ENCODE data around the gene RASGEF1B.

DNA sequence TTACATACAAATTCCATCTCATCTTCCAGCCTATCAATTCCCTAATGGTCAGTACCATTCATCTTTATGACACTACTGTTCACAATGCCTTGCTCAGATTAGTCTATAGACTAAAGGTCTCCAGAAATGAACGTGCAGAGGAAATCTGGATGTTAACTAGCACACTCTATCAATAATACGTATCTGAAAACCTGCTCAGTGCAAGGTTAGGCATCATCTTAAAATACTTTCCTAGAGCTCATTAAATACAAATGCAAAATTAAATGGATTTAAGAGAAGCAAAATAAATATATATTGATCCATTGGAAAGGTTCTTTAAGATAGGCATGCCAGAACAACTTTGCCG, 3.7 kb downstream of the PAQR3 start:
- PRO-cap, result no peak
- RAMPAGE, long total RNA, 2 experiments, result no peak in any of the 2 experiments

DNA sequence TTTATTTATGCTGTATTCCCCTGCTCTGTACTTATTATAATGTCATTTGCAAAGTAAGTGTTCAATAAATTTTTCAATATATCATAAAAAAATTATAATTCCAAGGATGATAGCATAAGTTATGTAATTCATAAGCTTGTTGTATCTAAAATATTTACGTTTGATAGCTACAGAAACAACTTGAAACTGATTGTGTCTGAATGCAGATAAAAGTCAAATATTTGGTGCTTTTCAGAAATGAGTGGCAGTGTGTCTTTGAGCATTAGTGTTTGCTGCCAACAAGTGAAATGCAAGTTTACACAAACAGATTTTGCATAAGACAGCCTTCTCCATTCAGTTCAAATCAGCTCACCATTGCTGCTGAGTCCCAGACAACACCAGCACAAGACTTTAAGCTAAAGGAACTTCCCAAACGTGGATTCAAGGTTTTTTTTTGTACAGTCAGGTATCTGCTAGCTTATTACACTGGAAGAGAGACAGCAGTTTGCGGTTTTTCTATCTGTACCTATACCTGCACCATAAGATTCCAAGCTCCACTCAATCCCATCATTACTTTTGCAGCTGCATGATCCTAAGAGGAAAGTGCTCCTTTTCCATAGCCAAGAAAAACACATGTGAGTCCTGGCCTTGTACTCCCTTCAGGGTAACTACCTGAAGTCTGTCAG, 15.1 kb downstream of the ANTXR2 start:
- PRO-cap, result no peak
- RAMPAGE, long total RNA, 2 experiments, result no peak in any of the 2 experiments

- PRO-cap, result no peak
- RAMPAGE, long total RNA, 2 experiments, result no peak in any of the 2 experiments
These were observed 25.2 kb upstream of the PRDM8 start for GRCh38 chr4:80172030-80172506.

DNA sequence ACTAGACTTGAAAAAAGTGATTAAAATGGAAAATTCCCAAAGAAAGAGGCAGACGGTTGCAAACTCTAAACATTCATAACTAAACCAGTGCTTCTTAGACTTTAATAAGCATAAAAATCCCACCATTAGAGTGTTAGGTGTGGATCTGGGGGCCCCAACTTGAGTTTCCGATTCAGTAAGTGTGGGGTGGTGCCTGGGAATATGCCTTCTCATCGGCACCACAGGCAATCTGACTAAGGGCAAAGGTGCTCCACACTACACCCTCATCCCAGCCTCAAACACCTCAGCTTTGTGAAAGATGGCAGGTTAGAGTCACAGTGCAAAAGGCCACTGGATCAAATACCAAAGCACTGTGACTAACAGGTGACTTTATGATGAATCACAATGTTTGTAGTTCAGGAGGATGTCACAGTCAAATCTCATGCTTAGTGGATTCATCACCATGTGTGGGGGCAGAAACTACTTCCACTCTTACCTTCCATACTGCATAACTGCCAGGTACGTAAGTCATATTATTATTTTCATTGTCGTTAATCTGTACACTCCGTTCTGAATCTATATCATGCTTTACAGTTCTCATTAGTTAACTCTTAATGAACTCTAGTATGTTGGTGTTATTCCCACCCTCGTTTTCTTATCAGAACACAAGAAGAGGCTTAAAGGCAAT, 50.4 kb downstream of the PRKG2 start:
- PRO-cap, result no peak
- RAMPAGE, long total RNA, 2 experiments, result no peak in any of the 2 experiments

DNA sequence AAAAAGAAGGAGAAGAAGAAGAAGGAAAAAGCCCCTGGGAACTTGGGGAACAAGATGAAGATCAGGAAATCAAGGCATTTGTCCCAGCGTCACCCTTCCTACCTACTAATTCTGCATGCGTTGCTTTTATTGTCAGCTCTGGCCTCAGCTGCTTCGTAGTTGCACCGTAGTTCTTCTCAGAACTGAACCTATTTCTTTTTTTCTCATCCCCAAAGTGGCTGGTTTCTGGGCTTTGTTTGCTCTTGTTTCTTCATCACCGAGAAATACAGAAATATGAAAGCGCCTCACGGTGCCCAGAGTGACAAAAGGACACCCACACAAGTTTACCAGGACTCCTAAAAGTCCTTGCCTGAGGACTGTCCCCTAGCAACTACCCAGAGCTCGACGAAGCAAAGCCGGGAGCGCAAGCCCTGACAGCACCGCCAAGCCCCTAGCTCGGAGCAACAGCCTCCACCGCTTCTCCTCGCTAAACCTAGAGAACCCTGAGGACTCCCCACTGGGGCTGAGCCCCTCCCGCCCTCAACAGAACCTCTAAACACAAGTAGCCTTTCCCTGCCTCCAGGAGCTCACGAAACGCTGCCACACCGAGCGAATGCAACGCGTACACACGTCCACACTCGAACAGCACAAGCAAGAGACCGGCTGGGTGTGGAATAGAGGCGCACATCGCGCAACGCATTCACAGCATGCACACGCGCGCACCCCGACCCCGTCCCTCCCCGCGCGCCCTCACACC, 688 bp downstream of the PRKG2 start:
- PRO-cap, result bidirectional peak, plus-strand start at position 377 of the sequence, minus-strand start at position 80 of the sequence; bidirectional peak, plus-strand start at position 608 of the sequence, minus-strand start at position 609 of the sequence
- RAMPAGE, long total RNA, 2 experiments, result no peak in any of the 2 experiments

DNA sequence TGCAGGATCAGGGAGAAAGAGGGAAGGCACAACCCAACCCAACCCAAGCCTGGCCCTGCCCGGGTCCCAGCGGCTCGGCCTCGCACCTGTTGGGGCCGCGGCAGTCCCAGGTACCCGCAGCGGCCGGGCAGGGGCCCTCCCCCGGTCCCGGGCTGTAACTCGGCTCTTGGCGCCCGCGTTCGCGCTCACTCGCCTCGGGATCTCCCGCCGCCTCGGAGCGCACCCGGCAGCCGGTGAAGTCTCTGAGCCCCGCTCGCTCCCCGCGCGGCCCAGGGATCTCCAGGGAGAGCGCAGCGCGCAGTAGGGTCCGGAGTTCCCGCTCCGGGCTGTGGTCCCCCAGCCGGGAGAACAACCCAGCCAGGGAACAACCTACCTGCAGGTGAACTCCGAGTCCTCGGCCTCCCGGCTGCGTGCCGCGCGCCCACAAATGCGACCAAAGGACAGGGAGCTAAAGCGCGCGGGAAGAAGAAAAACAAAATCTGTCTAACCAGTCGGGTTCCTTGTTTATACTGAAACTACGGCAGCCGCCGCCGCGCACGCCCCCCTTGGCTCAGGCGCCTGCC, at the start of gene RASGEF1B:
RASGEF1B (minus strand) TSS at position 511 of the 563 bp plus-strand sequence.
- PRO-cap, result unidirectional peak, minus-strand start at position 244 of the sequence; bidirectional peak, plus-strand start outside the sequence, minus-strand start at position 442 of the sequence
- RAMPAGE, long total RNA, 2 experiments, result start-site peak on the minus strand in 2 of 2 experiments, centred at positions 458 to 464 of the sequence, 445 to 948 reads per replicate

DNA sequence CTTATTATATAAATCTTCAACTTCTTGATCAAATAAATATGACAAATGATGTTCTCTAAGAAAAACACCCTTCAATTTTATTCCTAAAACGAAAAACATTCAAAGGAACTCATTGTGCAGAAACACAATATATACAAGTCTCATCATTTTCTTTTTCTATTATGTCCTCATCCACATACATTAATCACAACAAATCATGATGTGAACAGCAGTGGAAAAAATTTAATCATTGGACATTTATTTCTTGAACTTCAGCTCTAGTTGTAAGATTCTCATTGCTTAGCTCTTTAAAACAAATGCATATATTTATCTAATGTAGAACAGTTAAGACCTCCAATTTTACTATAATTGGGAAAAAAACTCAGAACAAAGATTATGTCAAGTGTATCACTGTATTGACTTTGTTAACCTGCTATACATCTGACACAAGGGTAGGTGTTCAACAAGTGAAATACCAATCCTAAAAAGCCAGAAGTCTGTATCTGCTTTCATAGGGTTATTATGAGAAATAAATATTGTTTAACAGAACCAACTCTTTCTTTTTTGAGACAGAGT, 4.8 kb upstream of the THAP9 start:
- PRO-cap, result no peak
- RAMPAGE, long total RNA, 2 experiments, result no peak in any of the 2 experiments

- PRO-cap, result no peak
- RAMPAGE, long total RNA, 2 experiments, result no peak in any of the 2 experiments
These were observed 558 bp upstream of the THAP9 start for GRCh38 chr4:82900022-82900332.

- PRO-cap, result bidirectional peak, plus-strand start at chr4:83012427, minus-strand start at chr4:83012384
- RAMPAGE, long total RNA, 2 experiments, result no peak in any of the 2 experiments
These were observed 1.4 kb upstream of the LIN54 start for GRCh38 chr4:83011832-83012593.

- PRO-cap, result no peak
- RAMPAGE, long total RNA, 2 experiments, result no peak in any of the 2 experiments
These were observed 16.3 kb downstream of the COPS4 start for GRCh38 chr4:83051236-83051778.

DNA sequence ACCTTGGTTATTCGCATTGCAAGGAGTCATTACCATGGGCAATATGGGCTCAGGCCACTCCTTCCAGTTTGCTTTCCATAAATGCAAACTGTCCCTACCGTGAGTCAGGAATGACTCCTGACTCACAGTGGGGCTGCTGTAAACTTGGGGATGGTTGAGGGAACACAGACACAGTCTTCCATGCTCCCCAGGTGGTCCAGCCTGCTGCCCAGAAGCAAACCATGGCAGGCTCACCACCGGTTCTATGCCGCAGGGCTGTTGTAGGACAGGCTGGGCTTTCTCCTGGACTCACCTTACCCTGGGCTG, 36.1 kb downstream of the COQ2 start:
- PRO-cap, result no peak
- RAMPAGE, long total RNA, 2 experiments, result no peak in any of the 2 experiments

DNA sequence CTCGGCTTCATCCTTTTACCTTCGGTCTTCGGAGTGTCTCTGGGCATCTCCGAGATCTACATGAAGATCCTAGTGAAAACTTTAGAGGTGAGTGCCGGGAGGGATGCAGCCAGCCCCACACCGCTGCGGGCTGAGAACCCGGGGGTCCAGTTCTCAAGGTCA, 650 bp downstream of the GPAT3 start:
- PRO-cap, result no peak
- RAMPAGE, long total RNA, 2 experiments, result no peak in any of the 2 experiments

DNA sequence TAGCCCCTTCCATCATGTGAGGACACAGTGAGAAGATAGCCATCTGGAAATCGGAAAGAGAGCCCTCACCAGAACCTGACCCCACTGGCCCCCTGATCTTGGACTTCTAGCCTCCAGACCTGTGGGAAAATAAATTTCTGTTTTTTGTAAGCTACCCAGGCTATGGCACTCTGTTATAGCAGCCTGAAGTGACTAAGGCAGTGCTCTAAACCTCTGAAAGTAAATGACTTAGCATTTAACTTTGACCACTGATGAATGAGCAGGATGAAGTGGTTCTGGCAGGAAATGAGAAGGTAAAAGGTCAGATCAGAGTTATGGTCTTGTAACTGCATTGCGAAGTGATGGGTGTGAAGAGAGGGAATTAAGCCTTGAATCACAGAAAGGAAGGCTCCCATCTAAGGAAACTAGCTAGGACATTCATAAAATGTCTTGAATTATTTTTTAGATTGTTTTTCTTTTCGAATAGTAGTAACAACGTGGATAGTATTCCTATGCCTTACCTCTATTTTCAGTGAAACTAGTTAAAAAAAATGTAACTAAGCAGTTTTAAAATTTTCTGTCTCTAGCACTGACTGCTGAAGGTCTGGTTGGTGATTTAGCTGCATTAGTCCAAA, 17.1 kb downstream of the GPAT3 start:
- PRO-cap, result no peak
- RAMPAGE, long total RNA, 2 experiments, result no peak in any of the 2 experiments

DNA sequence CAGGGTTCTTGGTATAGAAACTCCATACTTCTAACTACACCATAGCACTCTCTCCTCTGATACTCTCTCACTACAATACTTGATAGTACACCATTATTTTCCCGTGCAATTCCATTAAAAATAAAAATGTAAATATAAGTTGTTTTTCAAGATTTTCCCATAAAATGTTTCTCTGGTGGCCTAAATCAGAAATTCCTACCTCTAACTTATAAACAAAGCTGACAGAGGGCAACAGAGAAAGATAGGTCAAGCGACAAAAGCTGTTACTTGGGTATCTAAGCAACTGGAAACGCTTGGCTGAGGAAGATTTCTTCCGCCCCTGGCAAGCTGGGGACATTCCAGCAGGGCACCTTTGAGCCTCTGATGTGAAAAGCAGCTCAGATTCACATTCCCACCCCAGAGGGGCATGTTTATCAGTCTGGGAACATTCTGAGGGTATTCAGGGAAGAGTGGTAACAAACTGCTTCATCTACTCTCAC, 3.6 kb upstream of the CDS1 start:
- PRO-cap, result no peak
- RAMPAGE, long total RNA, 2 experiments, result no peak in any of the 2 experiments

DNA sequence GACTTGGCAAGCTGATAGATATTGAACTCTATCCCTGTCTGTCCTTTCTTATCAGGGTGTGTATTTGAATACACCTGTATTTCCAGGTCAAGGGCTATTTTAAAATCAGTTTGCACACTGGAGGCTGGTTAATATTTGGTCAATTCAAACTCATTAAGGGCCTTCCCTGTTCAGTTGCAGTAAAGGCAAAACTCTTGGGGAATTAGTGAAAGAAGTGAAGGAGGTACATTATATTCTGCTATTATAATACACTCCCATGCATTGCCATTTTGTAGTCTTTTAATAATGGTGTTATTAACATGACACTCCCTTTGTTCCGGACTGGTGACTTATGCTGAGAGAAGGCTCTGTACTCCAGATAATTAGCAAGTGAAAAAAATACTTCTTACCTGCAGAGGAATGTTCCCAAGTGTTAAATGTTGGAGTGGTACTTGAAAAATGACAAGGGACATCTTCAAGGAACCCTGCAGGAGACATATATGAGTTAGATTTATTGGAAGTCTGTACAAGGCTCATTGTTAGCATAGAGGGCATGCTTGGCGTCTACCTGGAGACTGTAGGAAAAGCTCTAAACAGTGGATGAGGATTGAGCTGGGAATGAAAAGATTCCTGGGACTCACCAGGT, 2.6 kb downstream of the CDS1 start:
- PRO-cap, result no peak
- RAMPAGE, long total RNA, 2 experiments, result no peak in any of the 2 experiments

- PRO-cap, result no peak
- RAMPAGE, long total RNA, 2 experiments, result no peak in any of the 2 experiments
These were observed 96.1 kb downstream of the WDFY3 start for GRCh38 chr4:84870255-84870832.

DNA sequence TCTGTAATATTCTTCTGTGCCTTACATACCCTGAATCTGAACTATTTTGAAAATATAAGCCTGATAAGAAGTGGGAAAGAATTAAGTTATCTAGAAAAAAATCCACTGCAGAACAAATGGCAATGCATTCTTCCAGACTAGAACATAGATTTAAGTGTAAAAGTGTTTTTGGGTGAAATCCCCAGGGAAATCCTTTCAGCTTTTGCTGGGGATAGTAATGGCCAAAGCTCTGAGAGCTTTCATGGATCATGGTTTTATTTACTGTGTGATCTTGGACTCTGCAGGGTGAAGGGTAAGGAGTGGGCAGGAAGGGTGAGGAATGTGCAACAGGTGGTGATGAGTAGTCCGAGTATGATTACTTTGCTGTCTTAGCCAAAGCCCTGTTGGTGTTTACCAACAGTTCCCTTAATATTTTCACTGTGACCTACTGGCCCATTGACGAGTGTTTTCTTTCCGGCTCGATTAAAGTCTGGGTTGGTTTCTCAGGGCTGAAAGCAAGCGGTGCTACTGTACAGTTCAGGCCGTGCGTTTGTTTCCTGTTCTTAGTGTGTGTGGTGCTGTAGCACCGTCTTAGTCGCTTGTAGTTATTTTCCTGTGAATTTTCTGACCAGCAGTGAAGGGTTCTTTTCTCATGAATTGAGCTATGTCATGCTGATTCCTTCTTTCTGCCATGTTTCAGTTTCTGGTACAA, 2.5 kb downstream of the ARHGAP24 start:
- PRO-cap, result no peak
- RAMPAGE, long total RNA, 2 experiments, result no peak in any of the 2 experiments

DNA sequence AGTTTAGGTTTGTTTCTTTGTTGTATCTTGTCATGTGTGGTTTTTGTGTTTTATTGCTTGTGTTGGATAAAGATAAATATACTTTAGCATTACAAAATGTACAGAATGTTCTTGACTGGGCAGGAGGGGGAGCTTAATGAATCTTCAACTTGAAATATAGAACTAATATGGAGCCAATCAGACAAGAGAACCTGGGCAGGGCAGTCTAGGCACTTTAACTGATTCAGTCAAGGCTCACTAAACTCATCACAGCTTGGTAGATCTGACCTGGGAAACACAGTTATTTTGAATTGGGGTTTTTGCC, 304.2 kb downstream of the ARHGAP24 start:
- PRO-cap, result no peak
- RAMPAGE, long total RNA, 2 experiments, result no peak in any of the 2 experiments

DNA sequence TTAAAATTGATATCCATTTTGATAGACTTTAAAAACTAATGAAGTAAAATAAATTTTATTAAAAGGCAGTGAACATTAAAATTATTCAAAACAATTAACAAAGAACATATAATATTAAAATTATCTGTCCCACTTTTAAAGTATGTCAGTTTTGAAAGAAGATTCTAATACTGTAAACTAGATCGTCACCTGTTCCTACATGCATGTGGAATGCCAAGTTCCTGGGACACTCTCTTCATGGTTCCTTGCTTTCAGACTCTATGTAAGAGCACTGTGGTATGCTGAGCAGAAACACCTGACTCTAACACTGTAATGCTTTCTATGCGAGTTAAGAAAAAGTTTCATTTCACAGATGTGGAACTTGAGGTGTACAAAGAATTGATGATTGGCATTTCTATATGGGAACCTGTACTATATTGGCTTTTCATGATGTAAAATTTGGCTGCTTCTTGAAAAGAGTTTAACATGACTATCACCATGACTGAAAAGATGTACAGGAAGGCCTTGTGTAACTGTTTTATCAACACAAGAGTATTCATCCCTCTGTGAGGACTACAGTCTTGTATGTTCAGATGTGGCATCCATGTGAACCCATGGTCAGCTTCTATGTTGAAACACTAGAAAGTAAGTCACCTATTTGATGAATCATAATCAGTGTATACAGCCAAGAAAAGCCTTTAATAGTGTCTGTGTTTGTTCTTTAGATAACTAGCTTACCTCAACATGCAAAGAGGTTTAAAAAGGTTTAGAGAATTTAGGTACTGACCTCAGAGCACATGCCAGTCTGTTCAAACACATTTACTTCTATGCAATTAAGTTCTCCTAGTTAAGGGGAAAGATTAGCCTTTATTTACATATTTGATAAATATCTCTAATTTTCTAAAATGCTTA, 354.5 kb downstream of the ARHGAP24 start:
- PRO-cap, result no peak
- RAMPAGE, long total RNA, 2 experiments, result no peak in any of the 2 experiments

GRCh38 chr4:85932743-85933701, 426.8 kb downstream of the MAPK10 start:
- PRO-cap, result no peak
- RAMPAGE, long total RNA, 2 experiments, result no peak in any of the 2 experiments